Measurements from ENCODE around the gene ARID1A.

GRCh38 chr1:26235001-26235342 lies 972 bp downstream of the CEP85 start:
- PRO-cap = no peak

DNA sequence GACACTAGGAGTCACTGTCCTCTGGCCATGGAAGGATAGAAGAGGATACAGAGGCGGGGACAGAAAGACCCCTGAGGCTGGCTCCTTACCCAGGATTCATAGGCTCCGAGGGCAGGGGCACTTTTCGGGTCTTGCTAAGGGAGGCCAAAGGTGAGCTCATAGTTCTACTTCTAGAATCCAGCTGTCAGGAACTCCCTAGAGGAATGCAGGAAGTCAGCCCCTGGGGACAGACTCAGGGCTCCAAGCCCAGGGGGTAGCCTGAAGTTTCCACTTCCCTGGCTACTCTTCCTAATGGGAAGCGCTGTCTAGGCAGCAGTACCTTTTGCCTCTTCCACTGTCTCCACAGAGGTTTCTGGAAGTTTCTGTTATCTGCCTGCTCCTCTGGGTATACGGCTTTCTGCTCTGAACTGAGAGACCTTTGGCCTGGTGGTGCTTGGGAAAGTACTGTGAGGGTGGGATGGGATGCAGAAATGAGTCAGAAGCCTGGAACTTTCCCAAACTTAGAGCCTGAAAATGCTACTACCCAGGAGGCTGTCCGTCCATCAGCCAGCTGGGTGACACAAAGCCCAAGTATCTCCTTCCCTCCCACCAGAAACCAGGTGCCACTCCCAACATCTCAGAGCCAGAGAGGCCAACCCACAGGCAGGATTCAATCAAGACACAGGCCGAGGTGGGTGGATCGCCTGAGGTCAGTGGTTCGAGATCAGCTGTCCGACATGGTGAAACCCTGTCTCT lies 3.5 kb downstream of the UBXN11 start:
- PRO-cap = no peak

DNA sequence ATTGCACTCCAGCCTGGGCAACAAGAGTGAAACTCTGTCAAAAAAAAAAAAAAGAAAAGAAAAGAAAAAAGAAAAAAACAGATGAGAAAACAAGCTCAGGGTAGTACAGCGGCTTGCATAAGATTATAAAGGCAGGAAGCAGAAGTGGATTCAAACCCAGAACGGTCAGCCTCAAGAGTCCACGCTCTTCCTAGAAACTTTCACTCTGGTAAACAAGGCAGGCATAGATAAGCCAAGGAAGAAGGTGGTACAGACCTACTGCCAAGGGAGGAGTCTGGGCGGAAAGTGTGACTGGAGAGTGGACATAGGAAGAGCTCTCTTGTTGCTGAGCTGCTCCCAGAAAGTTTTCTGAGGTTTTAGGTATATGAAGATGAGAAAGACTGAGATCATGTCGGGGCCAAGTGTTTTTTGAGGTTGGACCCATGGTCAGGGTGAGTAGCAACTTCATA lies 1.8 kb upstream of the UBXN11 start:
- PRO-cap = no peak

GRCh38 chr1:26335900-26337035 lies 17.7 kb downstream of the CRYBG2 start:
- PRO-cap = no peak

DNA sequence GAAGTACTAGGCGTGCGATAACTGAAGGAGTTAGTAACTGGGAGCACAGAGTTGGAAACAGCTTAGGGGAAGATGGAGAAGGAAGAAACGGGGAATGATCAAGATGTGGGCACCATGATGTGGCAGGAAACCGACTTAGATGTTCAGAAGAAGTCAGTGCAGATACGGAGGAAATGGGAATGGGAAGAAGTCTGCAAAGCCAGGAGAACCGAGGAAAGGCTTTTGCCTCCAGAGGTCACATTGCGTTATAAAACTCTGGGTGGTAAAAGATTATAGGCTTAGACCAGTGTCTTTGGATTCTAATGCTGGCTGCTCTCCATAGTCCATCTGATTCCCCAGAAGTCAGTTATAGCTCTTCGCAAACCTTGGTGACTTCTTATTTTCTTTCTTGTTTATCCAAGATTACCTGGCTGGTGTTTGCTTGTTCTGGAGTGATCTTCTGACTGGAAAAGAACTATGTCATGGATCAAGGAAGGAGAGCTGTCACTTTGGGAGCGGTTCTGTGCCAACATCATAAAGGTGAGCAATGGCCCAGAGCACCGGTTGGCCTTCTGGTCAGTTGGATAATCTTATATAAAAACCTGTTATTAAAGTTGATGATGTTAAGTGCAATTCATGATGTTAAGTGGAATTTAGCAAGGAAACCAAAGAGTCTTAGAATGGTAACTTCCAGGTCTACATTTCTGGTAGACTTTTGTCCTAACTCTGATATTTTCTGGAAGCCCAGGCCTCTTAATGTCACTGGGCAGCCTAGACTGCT lies 549 bp downstream of the DHDDS start:
- PRO-cap = no peak

GRCh38 chr1:26477842-26478470 lies 5.7 kb downstream of the HMGN2 start:
- PRO-cap = no peak

DNA sequence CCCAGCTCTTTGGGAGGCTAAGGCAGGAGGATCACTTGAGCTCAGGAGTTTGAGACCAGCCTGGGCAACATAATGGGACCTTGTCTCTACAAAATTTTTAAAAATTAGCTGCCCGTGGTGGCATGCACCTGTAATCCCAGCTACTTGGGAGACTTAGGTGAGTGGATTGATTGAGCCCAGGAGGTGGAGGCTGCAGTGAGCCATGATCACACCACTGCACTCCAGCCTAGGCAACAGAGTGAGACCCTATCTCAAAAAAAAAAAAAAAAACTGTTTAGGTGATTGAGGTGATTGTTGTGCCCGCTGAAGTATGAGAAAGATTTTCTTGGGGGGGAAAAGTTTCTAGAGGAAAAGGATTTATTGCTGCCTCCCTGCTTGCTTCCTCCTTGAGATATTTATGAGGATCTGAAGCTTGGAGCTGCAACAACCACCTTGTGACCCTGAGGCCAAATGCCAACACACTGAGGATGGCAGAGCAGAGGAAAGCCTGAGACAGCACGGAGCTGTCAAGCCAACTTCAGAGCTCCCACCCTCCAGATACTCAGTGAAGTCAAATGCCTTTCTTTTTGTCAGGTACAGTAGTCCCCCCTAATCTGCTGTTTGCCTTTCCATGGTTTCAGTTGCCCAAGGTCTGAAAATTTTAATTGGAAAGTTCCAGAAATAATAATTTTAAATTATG lies 14.8 kb downstream of the HMGN2 start:
- PRO-cap = no peak

DNA sequence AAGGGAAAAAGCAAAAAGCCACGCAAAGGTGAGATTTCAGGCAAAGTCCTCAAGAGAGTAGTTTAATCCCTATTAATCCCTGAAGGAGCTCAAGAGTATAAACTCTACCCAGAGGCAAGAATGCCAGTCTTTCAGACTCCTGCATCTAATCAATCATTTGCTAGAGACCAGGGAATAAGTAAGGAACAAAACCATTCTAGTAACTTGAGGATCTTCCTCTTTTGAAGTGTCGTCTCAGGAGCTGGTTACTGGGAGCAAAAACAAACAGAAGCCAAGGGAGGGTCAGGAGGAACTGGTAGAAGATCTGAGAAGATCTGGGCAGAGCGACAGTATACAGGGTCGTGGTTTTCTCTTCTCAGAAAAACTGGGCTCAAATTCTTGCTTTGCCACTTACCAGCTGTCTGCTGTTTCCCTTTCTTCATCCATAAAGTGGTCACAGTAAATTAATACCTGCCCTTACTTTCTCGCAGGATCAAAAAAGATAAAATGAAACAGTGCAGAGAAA lies 69.3 kb downstream of the RPS6KA1 start:
- PRO-cap = no peak

- PRO-cap = bidirectional peak, plus-strand start at chr1:26696093, minus-strand start at chr1:26695944
Measured at GRCh38 chr1:26695843-26696602, at the start of gene ARID1A. Gene ARID1A, plus strand, starts transcription at chr1:26696015.

DNA sequence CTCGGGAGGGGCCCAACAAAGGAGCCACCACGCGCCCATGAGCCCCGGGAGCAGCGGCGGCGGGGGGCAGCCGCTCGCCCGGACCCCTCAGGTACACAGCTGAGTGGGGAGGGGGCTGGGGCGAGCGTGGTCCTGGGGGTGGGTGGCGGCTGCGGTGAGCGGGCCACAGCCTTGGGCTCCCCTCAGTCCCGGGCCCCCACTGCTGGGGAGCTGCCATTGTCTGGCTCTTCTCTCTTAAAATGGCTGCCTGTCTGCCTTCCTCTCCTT lies 1.6 kb downstream of the ARID1A start:
- PRO-cap = no peak

DNA sequence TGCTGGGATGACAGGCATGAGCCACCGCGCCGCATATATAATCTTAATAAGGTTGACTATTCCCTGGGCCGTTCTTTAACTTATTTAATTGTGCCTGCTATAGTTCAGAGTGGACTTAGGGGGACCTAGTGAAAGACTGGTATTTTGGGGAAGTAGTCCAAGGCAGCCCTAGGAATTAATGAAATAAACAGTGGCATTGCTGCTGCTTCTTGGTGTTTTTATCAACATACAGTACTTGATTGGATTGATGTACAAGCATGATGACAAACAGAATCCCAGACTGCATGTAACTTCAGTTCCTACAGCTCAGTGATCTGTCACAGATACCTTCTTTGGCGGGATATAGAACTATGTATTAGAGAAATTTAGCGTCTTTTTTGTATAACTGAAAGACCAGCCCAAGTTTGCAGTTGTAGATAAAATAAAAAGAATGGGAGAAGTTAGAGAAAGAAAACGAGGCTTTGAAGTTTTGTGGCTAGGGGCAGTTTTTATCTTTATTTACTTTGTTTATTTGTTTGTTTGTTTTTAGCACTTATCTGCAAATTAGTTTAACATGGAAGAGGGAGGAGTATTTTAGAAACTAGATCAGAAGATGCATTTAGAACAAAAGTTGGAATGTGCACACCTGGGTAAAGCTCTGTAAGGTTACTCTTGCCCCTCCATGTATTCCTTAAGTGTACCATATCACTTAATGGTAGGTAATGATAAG lies 19.0 kb downstream of the ARID1A start:
- PRO-cap = no peak

GRCh38 chr1:26768666-26769291 lies 19.0 kb upstream of the PIGV start:
- PRO-cap = no peak

GRCh38 chr1:26770631-26771399 lies 16.9 kb upstream of the PIGV start:
- PRO-cap = no peak

GRCh38 chr1:26810116-26810606 lies 16.3 kb upstream of the ZDHHC18 start:
- PRO-cap = no peak

GRCh38 chr1:26856121-26856945 lies 6.6 kb upstream of the SFN start:
- PRO-cap = no peak

- PRO-cap = no peak
Measured at GRCh38 chr1:26862705-26863097, 248 bp upstream of the SFN start.

DNA sequence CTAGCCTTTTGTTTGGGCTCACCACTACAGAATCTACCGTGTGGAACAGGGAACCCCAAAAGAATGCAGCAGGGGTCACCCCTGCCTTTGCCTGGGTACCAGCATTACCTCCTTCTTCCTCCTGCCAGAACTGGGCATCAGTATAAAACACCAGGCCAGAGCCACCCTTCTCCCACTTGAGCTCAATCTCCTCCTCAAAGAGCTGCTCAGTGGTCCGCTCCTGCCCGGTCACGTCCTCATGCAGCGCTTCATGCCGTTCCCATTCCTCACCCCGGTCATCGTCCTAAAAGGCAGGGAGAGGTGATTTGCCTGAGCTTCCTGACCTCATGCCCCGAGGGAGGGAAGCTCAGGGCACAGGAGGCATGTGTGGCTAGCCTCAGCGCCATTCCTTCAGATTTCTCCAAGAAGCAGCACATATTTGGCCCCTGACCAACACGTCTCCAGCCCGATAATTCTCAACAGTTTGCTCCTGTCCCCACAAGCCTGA lies 4.1 kb upstream of the GPN2 start:
- PRO-cap = no peak

DNA sequence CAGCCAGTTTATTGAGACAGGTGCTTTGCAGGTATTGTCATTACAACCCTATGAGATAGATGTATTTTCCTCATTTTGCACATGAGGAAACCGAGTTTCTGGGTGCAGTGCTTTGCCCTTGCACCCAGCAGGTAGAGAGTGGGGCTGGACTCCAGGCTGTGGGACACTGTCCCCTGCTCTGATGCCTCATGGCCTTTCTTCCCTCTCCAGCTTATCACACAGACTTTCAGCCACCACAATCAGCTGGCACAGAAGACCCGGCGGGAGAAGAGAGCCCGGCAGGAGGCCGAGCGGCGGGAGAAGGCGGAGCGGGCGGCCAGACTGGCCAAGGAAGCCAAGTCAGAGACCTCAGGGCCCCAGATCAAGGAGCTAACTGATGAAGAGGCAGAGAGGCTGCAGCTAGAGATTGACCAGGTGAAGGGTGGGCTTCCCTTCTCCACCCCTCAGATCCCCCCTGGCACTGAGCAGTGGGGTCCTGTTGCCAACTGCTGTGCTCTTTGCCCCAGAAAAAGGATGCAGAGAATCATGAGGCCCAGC lies 19.0 kb downstream of the KDF1 start:
- PRO-cap = no peak

DNA sequence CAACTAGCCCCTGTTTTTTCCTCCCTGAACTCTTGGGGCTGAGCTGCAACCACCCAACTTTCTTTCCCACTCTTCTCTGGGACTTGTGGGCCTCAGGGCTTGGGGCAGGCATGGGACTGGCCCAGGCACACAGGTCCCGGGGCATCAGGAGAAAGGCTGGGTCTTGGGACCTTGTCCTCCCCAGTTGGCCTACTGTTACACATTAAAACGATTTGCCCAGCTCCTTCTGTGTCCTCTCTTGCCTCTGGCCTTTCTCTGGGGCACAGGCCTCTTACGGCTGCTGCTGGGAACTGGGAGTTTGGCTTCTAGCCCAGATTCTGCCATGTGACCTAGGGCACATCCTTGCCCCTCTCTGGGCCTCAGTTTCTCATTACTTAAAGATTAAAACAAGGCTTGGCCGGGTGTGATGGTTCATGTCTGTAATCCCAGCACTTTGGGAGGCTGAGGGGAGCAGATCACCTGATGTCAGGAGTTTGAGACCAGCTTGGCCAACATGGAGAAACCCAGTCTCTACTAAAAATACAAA lies 14.0 kb downstream of the KDF1 start:
- PRO-cap = no peak

DNA sequence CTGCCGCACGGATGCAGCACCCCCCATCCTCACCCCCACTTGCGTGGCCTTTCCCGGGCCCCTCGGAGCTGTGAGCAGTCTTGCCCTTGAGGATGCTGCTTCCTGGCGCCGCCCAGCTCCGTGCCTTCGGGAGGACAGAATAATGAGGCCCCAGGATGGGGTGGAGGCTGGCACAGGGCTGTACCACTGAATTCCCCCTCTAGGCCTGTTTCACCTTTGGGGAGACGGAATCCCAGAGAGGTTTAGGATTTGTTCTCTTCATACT lies 1.3 kb downstream of the TRNP1 start:
- PRO-cap = no peak